Tibial artery (tissue), 1 donor: ENCODE data around the gene PELI2.

GRCh38 chr14:54837887-54838426, 64.7 kb downstream of the GCH1 start:
- PRO-cap: no peak

GRCh38 chr14:55102036-55102561, 27.0 kb upstream of the LGALS3 start:
- PRO-cap: no peak

DNA sequence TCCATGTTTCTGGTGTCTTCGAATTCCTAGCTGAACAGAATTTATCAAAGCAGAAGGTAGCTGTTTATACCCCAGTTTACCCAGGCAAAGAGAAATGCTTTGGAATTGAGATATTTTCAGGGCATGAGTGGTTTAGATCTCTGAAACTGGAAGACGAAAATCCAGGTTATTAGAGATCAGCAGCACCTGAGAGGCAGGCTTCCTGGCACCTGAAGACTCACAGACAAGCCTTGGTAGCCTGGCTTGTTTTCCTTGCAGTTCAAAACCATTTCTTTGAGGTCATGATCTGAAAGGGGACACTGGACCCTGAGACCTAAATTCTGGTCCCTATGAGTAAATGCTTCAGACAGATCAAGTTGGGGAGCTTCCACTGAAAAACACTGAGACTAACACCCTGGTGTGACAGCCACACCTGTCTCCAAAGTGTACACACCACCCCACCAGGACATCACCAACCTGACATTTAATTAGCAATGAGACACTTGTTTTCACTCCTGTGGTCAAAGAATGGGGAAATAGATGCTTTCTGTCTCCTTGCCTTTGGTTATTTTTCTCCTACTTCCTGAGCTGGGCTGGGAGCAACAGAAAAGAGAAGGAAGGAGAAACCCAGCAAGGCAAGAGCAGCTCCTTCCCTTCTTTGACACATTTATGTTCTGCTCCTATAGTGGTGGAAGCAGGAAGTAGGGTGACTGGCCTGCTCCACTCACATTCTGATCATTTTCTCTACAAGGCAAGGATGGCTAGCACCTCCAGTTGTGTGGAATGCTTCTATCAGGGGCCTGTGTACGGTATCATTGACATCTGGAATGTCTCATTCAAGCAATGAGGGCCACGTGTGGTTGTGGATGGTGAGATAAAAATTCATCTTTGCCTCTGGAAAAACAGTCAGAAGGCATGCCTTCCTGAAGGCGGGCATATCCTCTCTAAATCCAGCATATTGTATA, 25.1 kb upstream of the LGALS3 start:
- PRO-cap: no peak

DNA sequence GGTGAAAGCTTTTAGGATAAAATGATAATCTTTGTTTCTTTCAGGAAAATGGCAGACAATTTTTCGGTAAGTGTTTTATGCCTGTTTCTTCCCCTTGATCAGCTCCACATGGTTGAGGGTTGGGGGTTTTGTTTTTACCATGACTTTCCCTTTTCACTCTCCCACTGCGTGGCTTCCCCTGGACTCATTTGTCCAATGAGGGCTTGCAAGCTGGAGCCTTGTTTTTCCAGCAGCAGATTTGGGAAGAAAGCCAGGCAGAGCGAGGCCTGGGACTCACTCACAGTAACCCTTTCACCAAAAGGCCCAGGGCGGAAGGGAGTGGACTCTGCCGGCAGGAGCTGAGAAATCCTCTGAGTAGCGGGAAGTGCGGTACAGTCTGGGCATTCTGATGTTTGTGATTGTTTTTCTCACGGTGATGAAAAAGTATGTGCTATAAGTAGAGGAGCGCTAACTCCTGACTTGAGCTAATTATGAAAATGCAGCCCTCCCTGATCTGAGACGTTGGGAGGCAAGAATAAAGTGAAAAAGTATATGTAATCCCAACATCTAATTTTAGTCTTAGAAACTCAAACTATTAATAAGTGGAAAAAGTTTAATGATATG, 8.4 kb downstream of the LGALS3 start:
- PRO-cap: no peak

- PRO-cap: no peak
Measured at GRCh38 chr14:55346055-55346677, 65.5 kb downstream of the ATG14 start.

DNA sequence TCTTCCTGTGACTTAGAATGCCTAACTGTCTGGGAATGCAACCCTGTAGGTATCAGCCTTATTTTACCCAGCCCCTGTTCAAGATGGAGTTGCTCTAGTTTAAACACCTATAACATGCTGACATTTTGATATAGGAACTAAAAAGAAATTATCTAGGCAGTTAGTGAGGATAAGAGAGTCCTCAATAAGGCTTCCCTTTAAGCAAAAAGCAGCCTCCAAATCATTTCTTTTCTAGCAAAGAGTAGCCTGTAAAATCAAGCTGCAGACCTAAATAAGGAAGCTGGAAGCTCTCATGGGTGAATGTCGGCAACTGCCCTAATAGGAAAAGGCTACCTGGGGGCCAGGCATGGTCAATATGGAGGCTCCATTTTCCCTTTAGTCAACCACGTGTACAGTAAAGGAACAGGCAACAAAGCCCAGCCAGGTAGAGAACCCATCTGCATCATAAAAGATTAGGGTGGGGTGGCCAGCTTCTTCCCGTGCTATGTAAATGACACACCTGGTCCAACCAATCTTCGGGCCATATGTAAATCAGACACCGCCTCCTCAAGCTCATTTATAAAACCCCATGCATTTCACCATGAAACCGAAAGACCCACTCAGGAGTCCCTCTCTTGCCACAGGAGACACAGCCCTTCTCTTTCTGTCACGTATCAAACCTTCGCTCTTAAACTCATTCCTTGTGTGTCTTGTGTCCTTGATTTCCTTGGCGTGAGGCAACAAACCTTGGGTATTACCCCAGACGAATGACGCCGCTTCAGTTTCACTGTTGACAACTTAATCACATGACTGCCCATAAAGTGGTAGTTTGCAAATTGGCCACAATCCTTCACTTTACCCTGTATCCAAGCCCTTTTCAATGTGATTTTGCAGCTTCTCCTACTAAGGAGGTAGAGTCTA, 59.7 kb upstream of the TBPL2 start:
- PRO-cap: no peak

DNA sequence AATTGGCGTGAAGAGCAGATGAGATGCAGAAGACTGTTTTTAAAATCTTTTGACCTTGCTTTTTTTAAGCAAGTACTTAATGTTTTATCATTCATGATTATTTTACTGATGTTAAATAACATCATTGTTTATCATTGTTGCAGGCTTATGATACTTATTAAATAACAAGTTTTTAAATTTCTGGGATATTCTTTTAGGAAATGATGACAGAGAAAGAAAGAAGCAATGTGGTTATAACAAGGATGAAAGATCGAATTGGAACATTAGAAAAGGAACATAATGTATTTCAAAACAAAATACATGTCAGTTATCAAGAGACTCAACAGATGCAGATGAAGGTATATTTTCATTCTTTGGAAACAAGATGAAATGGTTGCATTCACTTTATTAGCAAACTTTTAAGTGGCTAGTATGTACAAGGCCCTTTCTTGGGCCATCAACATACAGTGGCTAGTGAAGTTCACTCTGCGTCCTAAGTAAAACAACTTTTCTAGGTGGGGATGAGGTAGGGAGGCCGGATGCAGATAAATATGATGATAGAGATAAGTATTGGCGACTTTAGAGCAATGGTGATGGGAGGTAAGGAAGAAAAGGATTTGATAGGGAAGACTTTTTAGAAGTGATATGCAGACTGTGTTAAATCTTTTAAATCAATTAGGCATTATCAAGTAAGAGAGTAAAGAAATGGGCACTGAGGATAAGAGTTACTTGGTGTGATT, 49.9 kb downstream of the KTN1 start:
- PRO-cap: no peak

GRCh38 chr14:55780070-55780841, 200.2 kb downstream of the KTN1 start:
- PRO-cap: no peak

DNA sequence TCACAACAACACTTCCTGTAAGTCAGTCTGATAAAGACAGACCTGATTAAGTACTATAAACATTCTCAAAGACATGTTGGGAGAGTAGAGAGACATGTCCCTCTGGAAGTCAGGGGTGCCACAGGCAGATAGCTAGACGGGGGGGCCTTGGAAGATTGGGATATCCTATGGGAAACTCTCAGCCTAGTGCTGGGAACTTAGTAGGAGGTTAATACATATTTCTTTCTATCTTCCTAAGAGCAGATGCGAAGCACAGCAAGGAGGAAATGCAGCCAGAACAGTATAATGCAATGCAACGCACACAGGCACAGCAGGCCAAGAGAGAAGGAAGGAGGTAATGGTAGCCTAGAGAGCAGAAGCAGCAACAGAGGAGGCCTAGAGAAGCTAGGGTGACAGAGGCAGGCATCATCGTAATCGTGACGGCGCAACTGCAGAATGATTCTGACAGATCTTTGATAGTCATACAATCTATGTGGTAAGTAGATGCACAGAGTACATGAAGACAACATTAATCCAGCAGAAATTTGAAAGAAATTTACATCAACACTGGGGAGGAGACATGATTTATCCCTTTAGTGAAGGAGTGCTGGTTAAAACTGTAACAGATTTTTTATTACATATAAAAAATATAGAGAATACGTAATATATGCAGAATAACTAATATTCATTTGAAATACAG, 1.7 kb upstream of the PELI2 start:
- PRO-cap: no peak

- PRO-cap: bidirectional peak, plus-strand start at chr14:56118418, minus-strand start at chr14:56118129; bidirectional peak, plus-strand start at chr14:56118951, minus-strand start at chr14:56118979
Measured at GRCh38 chr14:56118210-56119175, at the start of gene PELI2. TSS of gene PELI2 (plus strand) at chr14:56118411.

GRCh38 chr14:56134837-56135474, 16.7 kb downstream of the PELI2 start:
- PRO-cap: no peak

GRCh38 chr14:56250228-56251066, 132.2 kb downstream of the PELI2 start:
- PRO-cap: no peak

GRCh38 chr14:56580405-56581506, 1.2 kb downstream of the TMEM260 start:
- PRO-cap: no peak

GRCh38 chr14:56589862-56590565, 10.4 kb downstream of the TMEM260 start:
- PRO-cap: no peak

- PRO-cap: no peak
Measured at GRCh38 chr14:56646973-56648171, 67.8 kb downstream of the TMEM260 start.

DNA sequence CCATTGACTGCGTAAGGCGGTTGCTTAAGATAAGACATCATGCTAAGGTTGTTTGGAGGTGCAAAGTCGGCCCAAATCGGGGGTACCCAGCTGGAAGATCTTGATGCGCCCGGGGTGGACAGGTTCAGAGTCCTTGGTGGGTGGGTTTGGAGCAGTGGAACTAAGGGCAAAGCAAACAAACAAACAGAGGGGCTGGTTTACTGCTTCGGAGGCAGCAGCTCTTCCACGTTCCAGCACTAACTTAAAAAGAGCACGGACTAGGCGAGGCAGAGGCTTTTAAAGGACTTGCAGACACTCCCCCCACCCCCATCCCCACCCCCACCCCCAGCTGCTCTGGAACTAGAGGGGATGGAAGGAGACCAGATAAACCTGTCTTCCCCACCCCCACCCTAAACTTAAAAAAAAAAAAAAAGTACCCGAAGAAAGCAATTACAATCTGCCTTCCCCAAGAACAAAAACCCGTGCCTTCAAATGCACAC, 4.8 kb downstream of the OTX2 start:
- PRO-cap: no peak

- PRO-cap: no peak
Measured at GRCh38 chr14:56808189-56809546, 1.6 kb downstream of the OTX2 start.

- PRO-cap: no peak
Measured at GRCh38 chr14:57982681-57983250, 116.9 kb upstream of the SLC35F4 start.

DNA sequence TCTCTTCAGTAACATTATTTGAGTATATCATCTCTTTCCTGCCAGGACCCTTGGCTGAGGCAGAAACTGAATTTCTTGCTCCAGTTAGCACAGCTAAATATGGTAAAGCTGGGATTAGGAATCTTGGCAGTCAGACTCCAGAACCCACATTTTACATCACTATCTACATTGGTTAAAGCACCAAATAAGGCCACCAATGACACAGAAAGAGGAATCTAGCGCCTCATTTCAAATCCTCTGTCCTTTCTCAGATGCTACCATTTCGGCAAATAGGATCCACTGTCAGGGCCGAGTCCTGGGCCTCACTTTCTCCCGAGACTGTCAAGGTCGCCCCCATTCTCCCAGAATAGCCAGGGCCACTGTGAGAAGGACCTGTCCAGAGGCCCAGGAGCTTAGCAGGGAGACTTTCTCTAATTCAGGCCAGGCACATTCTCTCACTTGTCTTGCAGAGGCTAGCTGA, 122.1 kb upstream of the SLC35F4 start:
- PRO-cap: bidirectional peak, plus-strand start at position 257 of the sequence, minus-strand start at position 68 of the sequence

GRCh38 chr14:58078010-58078547, 73.9 kb downstream of the ARMH4 start:
- PRO-cap: no peak